ENCODE measurements around a stretch of chr2.

GRCh38 chr2:95084826-95085728 lies 36.5 kb downstream of the MRPS5 start:
- RAMPAGE, long total RNA, result no peak
- RRBS, result no CpG with 5 or more reads among the region's 10 CpGs

DNA sequence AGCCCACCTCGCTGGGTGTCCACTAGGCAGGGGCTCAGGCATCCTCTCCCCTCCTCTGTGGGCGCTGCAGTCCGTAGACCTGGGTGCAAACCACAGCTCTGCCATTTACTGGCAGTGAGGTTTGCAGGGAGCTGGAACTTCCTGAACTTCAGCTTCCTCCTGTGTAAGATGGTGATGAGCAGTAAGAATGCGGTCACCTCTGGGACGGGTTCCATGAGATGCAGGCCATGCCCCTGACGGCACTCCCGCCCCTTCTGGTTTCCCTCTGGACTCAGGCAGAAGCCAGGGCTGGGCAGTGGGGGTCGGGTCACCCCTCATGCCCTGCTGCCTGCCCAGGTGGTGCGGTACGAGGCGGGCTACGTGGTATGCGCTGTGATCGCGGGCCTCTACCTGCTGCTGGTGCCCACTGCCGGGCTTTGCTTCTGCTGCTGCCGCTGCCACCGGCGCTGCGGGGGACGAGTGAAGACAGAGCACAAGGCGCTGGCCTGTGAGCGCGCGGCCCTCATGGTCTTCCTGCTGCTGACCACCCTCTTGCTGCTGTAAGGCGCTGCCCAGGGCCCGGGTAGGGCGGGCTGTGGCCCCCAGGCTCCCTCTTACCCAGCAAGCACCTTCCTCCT lies 1.5 kb downstream of the PROM2 start:
- RAMPAGE, long total RNA, result no peak
- RRBS, result no CpG with 5 or more reads among the region's 28 CpGs

- RAMPAGE, long total RNA, result no peak
- RRBS, result no CpG with 5 or more reads among the region's 1 CpG
These were observed 45.0 kb upstream of the FAHD2A start for GRCh38 chr2:95357599-95357912.

GRCh38 chr2:95401816-95402442 lies 579 bp upstream of the FAHD2A start:
- RAMPAGE, long total RNA, result no peak
- RRBS, result no CpG with 5 or more reads among the region's 20 CpGs

GRCh38 chr2:95682500-95683417 lies 91.0 kb downstream of the TRIM43 start:
- RAMPAGE, long total RNA, result no peak
- RRBS, result no CpG with 5 or more reads among the region's 42 CpGs

- RAMPAGE, long total RNA, result no peak
- RRBS, result no CpG with 5 or more reads among the region's 4 CpGs
These were observed 164.2 kb downstream of the ANKRD36C start for GRCh38 chr2:95827083-95828081.

DNA sequence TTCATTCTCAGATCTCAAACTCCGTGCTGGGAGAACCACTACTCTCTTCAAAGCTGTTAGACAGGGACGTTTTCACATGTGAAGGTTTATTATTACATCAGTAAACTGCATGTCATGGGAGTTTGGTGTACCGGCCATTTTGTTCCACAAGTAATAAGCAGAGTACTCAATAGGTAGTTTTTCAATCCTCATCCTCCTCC lies 10.1 kb upstream of the ANKRD36C start:
- RAMPAGE, long total RNA, result no peak
- RRBS, result 80% methylated on average over 1 of the region's 3 CpGs

DNA sequence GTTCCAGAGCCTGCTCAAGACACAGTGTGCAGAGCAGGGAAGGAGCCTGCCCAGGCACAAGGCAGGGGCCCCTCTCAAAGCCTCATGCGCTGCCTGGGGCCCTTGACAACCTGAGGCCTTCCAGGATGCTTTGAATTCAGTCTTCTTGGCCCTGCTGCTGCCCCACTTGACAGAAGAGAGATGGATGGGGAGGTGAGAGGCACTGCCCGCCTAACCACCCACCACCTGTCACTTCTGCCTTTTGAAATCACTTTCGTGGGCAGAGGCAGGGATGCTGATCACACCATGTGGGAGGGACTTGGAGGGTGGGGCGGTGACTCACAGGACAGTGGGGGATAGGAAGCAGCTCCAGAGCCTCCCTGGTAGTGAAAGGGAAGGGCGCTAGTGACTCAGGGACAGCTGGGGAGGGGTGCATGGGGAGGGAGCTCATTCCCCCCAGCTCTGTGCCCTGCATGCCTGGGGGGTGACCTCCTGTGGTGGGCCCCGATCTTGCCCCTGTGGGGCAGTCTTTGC lies 28.3 kb upstream of the GPAT2 start:
- RAMPAGE, long total RNA, result no peak
- RRBS, result no CpG with 5 or more reads among the region's 6 CpGs

- RAMPAGE, long total RNA, result no peak
- RRBS, result no CpG with 5 or more reads among the region's 11 CpGs
These were observed 24.9 kb downstream of the ADRA2B start for GRCh38 chr2:96091543-96091831.

GRCh38 chr2:96147624-96148085 lies 2.4 kb upstream of the DUSP2 start:
- RAMPAGE, long total RNA, result no peak
- RRBS, result no CpG with 5 or more reads among the region's 8 CpGs

DNA sequence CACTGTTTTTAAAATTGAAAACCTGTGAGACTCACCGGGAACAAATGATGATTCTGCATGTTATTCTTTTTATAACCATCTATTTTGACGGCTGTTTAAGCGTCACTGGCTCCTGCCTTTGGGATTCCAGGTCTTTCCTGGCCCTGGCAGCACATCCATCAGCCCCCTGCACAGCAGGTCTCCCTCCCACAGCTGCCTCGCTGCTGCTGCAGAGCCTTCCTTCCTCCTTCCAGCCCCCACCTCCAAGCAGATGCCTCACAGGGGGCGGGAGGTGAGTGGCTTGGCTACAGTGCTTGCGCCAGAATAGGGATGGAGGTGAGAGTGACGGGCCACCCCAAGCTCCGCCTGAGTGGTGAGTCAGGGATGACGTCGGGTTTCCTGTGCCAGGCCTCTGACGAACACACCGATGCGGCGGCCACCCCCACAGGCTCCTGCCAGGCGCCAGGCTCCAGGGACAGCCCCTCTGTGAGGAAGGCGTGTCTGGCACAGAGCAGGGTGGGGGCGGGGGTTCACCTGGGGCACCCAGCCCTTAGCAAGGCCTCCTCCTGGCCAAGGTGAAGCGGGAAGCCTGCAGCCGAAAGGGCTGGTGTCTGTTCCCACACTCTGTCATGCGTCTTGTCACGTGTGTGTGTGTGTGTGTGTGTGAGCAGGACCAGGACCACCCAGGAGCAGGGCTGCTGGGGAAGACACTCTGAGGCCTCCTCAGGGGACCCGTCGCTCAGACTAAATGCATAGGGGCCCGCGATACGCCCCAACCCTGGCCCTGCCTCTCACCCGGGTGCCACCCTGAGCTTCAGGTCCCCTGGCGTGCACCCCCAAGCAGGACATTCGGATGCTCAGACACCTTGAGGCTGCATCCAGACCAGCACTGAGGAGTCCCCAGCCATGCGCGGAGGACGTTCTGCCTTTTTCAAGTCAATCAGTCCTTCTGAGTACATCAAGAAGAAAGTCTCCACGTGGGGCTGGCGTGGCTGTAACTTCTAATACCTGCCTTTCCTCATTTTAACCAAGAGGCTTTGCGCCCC lies 3.4 kb upstream of the DUSP2 start:
- RAMPAGE, long total RNA, result no peak
- RRBS, result no CpG with 5 or more reads among the region's 35 CpGs

DNA sequence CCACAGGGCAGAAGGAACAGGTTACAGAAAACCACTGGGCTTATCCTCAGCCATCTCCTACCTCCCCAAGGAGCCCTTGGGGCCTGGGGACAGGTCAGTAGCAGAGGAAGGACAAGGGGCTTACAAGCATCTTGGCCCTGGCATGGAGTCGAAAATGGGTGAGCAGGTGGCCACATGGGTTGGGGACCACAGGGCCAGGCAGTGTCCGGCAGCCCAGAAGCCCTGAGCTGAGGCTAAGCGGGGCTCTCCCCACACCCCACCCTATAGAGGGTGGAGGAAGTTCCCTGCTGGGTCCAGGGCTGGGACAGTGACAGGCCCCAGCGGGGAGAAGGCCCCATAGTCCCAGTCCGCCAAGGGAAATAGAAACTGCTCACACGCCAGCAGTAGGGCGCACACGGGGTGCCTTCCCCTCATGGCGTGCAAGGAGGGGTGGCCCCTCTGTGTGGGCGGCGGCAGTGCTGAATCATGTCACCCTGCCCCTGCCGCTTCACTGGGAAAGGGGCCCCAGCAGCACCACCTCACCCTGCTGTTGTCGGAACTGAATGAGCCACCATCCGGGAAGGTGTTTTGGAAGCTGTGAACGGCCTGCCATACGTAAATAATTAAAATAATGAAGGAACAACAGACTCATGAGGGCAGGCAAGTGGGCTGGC lies 12.5 kb upstream of the DUSP2 start:
- RAMPAGE, long total RNA, result no peak
- RRBS, result no CpG with 5 or more reads among the region's 16 CpGs

- RAMPAGE, long total RNA, result no peak
- RRBS, result 2% methylated on average over 6 of the region's 29 CpGs
These were observed 361 bp upstream of the STARD7 start for GRCh38 chr2:96208892-96209483.

DNA sequence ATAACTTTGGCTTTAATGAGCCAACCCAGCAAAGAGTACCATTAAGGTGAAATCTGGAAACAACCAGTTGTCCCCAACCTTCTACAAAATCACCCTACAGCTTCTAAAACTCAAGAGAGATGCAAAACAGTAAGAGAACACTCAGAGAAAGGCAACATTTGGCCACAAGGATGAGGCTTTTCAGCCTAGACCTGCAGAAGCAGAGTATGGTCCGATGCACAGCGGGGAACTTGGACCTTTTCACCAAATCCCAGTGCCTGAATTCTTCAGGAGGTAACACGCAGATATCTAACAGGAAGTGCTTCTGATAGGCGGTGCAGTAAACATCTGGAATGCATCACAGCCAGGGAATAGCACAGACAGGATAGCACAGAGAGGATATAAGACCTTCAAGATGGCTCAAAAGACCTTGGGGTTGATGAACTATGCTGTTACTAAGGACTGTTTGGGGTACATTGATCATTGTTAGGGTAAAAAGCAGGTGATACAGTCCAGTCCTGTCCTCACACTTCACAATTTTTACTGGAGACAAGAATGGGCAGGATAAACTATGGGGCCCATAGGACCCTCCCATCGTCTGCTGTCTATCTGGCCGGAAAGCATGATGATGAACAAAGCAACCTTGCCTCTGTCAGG lies 1.7 kb downstream of the TMEM127 start:
- RAMPAGE, long total RNA, result no peak
- RRBS, result no CpG with 5 or more reads among the region's 6 CpGs

DNA sequence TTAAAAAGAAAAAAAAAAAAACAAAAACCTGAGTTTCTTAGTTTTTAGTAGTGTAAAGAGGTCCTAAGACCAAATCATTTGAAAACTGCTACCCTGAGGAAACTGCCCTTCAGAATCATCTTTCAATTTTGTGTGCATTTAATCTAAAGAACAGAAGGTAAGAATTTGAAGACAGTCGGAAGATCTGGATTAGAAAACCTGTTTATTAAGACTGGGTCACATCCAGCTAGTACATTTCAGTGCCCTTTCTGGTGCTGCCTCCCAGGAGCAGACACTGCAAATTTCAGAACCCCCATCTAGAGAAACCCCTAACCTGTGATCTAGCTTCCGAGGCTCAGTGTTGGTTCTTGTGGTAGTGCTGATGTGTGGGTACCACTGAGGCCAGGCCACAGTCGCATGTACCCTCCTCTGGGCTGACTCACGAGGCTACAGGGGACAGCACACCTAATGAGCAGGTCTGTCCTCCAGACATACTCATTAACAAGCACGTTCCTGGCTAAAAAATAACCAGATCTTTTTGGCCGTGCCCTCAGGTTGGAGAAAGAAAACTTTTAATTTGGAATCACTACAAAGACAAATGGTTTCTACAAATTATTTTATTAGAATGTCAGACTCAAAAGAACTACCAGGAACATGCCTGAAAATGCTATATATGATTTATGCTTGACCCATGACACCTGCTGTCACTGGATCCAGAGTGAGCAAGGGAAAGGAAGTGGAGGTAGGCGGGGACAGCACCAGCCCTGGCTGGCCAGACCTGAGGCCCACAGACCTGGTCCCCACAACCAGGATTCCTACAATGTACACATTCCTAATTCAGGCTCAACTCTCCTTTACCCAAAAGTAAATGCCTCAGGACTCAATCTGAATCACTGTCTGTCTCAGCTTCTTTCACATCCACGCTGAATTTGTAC lies 8.4 kb downstream of the CIAO1 start:
- RAMPAGE, long total RNA, result no peak
- RRBS, result no CpG with 5 or more reads among the region's 8 CpGs

- RAMPAGE, long total RNA, result no peak
- RRBS, result no CpG with 5 or more reads among the region's 7 CpGs
These were observed 6.2 kb downstream of the SNRNP200 start for GRCh38 chr2:96299240-96299542.

DNA sequence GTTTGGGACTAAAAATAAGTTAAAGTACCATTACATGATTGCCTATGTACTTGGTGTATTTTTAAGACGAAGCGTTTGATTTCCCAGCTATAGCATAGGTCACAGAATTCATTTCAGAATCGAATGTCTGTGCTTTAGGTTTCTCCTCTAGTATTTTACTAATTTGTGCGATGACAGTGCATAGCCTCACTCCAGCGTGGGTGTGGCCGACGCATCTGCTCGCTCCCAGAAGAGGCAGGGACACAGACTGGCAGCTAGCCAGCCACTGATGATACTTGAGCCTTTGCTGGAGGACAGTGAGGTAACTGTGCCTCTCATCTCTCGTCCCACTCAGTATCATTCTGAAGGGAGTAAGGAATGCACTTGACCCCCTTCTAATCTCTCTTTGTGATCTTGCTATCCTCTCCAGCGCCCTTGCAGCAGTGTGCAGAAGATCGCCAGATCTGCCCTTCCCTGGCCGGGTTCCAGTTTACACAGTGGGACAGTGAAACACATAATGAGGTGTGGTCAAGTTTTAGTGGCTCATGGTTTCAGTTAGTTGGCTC lies 17.4 kb downstream of the NCAPH start:
- RAMPAGE, long total RNA, result no peak
- RRBS, result no CpG with 5 or more reads among the region's 12 CpGs

GRCh38 chr2:96413154-96413765 lies 77.7 kb downstream of the NCAPH start:
- RAMPAGE, long total RNA, result no peak
- RRBS, result no CpG with 5 or more reads among the region's 7 CpGs

GRCh38 chr2:96470357-96471083 lies 34.6 kb downstream of the NEURL3 start:
- RAMPAGE, long total RNA, result no peak
- RRBS, result no CpG with 5 or more reads among the region's 34 CpGs

- RAMPAGE, long total RNA, result no peak
- RRBS, result no CpG with 5 or more reads among the region's 7 CpGs
These were observed 19.8 kb downstream of the NEURL3 start for GRCh38 chr2:96485344-96485708.

Data from epithelial cell of proximal tubule (primary cell).